Peritoneum (tissue), 1 donor: Measurements from ENCODE around the genes XPNPEP2, ZDHHC9, ZNF280C, RBMX2 and OR13H1.

DNA sequence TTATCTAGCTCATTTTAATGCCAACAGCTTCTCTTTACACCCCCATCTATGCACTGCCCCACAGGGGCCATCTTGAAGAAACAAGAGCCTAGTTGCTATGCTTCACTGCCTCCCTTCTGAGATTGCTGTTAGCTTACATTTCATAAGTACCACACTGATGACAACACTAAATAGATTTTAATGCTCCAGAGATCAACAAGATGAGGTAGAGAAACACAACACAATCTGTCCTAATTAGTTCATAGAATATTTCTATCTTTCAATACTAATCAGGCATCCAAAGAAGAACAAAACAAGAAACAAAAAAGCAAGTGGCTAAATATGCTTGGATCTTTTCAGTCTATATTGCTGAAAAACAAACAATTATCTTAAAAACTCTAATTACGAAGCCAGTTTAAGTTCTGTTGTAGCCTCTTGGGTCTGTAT is 38.8 kb downstream of the LAMP2 start:
- PRO-cap: no peak

DNA sequence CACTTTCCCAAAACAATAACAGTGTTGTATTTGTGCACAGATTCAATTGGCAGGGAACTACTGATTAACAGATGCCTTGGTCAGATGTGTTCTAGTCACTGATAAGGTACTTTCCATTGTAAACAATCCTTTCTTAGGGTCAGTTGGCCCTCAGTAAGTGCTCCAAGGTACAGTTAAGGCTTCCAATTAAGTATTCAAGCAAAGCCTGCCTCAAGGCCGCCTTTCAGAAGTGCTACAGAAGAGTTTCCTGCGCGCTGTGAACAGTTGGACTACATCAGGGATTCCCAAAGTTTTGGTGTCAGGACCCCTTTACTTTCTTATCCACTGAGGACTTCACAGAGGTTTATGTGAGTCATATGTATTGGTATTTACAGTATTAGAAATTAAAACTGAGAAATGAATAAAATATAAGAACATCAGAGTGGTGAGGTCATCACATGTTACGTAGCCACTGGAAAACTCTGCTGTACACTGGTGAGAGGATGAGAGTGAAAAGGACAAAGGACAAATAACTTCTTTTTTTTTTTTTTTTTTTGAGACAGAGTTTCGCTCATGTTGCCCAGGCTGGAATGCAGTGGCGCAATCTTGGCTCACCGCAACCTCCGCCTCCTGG is 2.7 kb downstream of the LAMP2 start:
- PRO-cap: no peak

GRCh38 chrX:120487903-120488494 is 18.9 kb upstream of the LAMP2 start:
- PRO-cap: no peak

GRCh38 chrX:123184704-123185079 is 614 bp downstream of the GRIA3 start:
- PRO-cap: no peak

- PRO-cap: no peak
Observed at GRCh38 chrX:123860974-123861419, 1.1 kb downstream of the XIAP start.

- PRO-cap: no peak
Observed at GRCh38 chrX:124194234-124194712, 138.2 kb upstream of the TEX13D start.

DNA sequence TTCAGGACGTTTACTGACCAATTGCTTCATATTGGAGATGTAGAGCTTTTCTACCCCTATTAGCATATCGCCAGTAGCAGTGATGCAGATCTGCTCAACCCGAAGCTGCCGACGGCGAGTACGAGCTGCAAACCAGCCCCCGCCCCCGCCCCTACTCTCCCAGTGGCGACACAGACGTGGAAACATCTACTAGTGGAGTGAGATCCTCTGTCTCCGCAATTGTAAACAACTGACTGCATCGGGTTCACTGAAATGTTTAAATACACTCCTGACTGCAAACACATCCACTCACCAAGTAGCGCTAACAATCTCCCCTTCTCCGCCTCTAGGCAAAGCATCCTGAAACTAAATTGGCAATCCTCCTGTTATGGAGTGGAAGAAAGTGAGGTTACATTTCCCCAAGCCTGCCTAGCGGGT is 117.2 kb upstream of the TEX13C start:
- PRO-cap: no peak

GRCh38 chrX:129619057-129619496 is 35.7 kb downstream of the APLN start:
- PRO-cap: no peak

DNA sequence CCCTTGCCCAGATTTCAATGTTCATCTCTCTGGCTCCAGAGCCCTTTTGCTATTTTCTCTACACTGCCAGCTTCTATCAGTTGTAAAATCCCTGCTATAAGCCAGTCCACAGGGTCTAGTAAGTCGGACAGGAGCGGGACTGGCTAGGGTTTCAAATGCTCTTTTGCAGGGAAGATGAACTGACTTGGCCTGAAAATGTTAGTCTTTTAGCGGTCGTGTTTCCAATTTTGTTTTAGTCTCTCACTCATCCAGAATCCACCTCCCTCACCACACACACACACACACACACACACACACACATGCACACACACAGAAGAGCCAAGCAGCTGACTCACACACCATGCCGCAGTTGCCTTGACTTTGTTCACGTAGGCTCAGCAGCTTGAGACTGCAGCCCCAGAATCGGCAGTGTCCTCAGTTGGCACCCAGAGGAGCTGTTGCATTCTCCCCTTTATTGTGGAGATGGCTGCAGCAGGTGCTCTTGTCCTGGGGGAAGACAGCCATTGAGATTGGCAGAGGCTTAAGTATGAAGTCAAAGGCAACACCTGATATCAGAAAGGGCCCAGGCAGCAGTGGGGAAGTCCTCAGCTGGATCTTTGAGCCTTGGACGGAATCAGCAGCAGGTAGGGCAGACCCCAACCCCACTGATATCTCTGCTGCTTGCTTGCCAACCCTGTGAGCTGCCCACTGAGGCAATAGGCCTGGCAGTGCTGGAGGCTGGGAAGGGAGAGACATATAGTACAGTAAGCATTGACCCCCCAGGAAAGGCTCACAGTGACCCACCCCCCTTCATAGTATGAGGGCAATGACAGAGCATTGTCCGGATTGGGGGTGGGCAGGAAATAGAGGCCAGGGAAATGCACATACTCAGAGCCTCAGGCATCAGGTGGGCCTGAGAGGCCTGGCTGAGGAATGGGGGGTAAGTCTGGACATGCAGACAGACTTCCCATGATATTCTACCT is 20.8 kb upstream of the XPNPEP2 start:
- PRO-cap: no peak

- PRO-cap: no peak
Observed at GRCh38 chrX:129738494-129739264, at the start of gene XPNPEP2. TSS of gene XPNPEP2 (plus strand) at chrX:129738979.

DNA sequence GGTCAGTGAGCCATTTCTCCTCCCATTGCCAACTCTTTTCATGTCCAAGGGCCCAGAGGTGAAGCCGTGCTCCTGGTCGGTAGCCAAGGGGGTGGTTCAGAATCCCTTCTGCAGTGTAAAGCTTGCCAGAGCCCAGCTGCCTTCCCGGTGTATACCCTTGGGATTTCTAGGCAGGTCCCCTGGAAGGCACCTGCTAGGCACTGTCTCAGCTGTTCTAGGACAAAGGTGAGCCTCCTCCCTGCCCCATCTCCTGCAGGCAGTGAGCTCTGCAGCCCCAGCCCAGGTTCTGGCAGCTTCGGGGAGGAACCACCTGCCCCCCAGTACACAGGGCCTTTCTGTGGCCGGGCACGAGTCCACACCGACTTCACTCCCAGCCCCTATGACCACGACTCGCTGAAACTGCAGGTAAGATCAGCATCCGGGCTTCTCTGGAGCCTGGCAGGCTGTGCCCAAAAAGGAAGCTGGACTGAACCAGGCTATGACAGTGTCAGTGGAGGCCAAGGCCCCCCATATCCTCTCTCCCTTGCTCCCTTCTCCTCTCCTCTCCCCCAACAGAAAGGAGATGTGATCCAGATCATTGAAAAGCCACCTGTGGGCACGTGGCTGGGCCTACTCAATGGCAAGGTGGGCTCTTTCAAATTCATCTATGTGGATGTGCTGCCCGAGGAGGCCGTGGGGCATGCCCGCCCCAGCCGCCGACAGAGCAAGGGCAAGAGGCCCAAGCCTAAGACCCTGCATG is 12.5 kb downstream of the SASH3 start:
- PRO-cap: no peak

- PRO-cap: no peak
Observed at GRCh38 chrX:129843669-129844418, at the start of gene ZDHHC9. TSS of gene ZDHHC9 (minus strand) at chrX:129843886.

GRCh38 chrX:130013854-130014623 is 31.6 kb downstream of the BCORL1 start:
- PRO-cap: no peak

DNA sequence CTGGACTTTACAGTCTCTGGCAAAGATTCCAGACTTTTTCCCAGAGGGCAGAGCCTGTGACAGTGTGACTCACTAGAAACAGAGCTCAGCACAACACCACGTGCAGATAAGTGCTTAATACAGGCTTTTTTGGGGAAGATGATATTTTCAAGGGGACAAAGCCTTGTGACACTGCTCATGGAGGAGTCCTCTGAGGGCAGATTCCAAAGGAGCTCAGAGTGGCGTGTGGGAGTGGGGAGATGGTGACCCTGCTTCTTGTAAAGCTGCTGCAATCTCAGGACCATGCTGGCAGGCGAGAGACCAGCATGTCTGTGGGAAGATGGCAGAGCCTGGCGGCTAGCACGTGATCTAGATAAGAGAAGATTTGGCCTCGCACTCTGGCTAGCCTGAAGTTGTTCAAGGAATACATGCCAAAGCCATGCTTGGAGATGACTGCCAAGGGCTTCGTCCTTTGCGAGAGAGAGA is 2.4 kb downstream of the RAB33A start:
- PRO-cap: no peak

DNA sequence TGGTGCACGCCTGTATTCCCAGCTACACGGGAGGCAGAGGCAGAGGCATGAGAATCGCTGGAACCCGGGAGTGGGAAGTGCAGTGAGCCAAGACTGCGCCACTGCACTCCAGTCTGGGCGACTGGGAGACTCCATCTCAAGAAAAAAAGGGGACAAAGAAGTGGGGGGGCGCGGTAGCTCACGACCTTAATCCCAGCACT is 12.3 kb downstream of the ZNF280C start:
- PRO-cap: no peak

DNA sequence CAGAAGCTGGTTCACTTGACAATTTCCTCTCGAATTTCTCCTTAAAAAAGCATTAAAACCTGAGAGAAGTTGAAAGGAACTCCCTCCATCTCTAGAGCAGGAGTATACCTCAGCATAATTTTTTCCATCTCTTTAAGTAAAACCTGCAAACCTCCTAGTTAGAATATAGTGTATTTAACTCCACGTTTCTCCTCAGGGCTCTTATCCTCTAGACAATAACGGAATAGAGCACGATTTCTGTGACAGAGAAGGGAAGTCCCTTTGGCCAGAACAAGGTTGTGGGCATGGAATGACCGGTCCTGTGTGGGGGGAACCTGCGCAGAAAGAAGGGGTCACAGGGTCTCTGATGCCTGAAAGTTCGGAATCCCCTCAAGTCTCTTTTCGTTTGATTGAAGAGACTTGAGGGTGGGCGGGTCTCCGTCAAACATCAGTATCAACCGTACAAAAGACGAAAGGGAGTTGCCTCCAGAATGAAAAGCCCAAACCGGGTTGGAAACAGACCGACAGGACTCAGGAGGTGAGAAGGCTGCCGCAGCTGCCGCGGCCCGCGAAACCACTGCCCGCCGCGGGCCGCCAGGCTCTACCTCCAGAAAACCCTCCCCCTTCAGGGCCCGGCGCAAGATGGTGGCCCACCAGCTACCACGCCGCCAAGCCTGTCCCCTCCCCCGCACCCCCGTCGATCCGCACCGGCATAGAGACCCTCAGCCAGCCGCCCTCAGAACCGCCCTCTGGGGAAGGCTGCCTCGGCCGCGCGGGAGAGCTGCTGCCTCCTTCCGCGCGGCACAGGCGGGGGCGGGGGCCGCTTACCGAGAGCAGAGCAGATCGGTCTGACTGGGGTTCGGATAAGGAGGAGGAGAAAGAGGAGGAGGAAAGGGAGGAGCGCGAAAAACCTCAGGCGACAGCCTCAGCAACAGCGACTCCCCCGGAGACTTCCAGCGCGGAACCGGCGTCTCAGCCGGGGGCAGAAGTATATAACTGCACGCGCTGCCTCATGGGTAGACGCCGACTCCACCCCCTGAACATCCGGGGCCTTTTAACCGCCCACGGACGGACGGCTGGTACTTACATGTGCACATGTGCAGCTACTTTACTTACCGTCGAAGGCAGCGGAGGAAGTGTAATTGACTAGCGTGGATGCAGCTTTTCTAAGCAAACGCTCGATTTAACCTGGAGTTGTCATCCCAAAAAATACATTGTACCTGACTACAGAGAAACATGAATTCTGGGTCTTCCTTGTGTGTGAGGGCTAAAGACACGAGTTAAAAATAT is at the start of gene ZNF280C:
TSS of gene ZNF280C (minus strand) at position 945 of the 1,269 bp plus-strand sequence.
- PRO-cap: unidirectional peak, minus-strand start at position 945 of the sequence

- PRO-cap: no peak
Observed at GRCh38 chrX:130401381-130402451, at the start of gene RBMX2. TSS of gene RBMX2 (plus strand) at chrX:130401987.

DNA sequence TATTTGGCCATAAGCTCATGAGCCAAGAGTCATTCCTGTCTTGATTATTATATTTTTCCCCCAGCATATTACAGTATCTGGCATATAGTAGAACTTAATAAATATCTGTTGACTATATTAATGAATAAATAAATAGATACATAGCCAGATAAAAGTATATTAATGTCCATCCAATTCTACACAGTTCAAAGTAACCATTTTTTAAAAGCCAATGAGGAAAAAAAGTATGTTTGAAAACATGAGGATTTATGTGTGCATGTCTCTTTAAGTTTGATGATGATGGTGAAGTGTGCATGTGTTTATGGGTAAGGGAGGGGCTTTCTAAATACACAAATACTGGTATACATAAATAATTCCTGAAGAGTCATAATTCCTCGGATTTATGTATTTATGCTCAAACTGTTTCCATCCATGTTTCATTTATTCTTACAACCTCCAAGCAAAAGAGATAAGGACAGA is 75.4 kb downstream of the ENOX2 start:
- PRO-cap: no peak

GRCh38 chrX:131543695-131544248 is at the start of gene OR13H1:
TSS of gene OR13H1 (plus strand) at chrX:131544074.
- PRO-cap: no peak

GRCh38 chrX:133307826-133308383 is 89.8 kb upstream of the TFDP3 start:
- PRO-cap: no peak